Natural killer cell (primary cell): ENCODE results near the gene SST.

- PRO-cap, result bidirectional peak, plus-strand start at chr3:186931456, minus-strand start at chr3:186931293; bidirectional peak, plus-strand start at chr3:186932040, minus-strand start at chr3:186931767
These were observed 1.1 kb downstream of the ST6GAL1 start for GRCh38 chr3:186931155-186932183.

DNA sequence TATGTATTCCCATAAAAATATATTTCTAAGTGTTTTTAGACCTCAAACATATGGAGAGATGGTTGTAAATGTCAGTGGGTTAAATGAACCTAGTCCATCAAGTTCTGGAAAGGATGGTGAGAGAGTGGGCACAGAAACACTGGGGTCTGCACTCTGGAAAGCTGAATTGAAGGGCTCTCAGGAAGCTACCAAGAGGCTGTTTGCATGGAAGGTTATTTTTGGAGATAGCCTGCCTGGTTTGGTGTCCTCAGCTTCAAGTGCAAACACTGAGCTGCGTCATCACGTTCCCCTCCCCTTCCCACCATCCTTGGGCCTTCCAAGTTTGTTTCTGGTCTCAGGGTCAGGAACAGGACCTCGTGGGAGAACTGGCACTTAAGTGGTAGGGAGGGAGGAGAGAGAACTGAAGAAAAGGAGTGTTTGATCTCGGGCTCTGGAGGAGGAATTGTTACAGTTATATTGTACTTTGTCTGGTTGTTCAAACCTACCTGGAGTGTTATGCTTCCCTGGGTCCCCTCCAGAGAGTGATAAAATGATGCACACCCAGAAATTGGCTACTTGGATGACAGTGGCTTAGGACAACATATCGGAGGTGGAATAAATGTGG lies 10.6 kb downstream of the ST6GAL1 start:
- PRO-cap, result no peak

DNA sequence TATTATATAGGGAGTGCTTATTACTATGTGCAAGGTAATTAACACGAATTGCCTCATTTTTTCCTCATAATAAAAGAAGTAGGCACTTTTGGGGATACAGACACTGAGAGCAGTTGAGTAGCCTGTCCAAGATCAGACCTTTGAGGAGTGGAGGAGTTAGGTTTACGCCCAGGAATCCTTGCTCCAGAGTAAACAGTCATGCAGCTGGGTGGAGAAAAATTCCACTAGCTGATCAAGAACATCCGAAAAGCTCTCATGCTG lies 53.2 kb downstream of the ST6GAL1 start:
- PRO-cap, result no peak

- PRO-cap, result no peak
These were observed 96.5 kb downstream of the RPL39L start for GRCh38 chr3:187042685-187043292.

DNA sequence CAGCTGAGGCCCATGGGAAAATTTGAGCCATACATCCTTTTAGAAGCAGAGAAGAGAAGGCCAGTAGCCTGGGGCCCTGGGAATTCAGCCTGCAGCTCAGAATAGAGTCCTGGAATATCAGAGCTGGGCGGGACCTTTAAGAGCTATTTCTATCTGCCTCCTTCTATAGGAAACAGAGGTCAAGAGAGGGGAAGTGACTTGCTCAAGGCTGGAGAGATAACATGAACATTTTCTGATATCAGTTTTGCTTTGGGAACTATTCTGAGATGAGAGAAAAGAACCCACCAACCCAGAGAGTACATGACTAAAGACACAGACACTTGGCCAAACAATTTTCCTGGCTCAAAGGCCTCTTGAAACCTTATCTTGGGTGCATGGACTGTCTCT lies 26.1 kb downstream of the MASP1 start:
- PRO-cap, result no peak

DNA sequence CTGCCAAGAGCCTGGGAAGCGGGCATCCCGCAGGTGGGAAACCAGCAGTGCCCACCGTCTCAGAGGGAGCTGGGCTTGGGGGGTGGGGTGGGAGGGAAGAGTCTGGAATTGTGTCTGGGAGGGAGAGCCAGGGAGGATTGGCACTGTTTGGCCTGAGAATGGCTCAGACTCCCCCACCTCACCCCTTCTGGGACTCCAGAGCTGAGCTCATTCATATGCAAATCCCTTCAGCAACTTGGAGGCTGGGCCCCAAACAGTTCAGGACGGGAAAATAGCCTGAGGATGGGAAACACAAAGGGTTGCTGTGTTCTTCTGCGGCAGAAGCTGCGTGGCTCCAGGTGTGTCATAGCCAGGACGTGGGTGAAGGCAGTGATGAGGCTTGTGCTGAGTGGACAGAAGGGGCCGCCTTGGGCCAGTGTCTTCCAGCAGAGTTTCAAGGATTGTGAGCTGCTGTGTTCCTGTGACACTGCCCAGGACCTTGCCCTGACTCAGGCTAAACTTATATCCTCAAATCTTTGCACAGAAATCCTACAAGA lies 16.6 kb downstream of the MASP1 start:
- PRO-cap, result no peak

DNA sequence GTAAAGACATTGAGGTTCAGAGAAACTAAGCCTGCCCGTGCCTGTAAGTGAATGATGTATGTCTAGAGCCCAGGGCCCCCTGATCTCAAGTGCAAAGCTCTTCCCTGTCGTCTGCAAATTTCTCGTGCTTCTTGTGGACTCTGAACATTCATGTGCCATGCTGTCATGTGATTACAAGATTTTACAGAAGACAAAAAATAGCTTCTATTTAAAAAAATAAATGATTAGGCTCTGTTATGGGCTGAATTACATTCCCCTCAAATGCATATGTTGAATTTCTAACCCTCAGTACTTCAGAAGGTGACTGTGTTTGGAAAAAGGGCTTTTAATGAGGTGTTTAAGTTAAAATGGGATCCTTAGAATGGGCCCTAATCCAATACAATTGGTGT lies 3.8 kb upstream of the MASP1 start:
- PRO-cap, result no peak

DNA sequence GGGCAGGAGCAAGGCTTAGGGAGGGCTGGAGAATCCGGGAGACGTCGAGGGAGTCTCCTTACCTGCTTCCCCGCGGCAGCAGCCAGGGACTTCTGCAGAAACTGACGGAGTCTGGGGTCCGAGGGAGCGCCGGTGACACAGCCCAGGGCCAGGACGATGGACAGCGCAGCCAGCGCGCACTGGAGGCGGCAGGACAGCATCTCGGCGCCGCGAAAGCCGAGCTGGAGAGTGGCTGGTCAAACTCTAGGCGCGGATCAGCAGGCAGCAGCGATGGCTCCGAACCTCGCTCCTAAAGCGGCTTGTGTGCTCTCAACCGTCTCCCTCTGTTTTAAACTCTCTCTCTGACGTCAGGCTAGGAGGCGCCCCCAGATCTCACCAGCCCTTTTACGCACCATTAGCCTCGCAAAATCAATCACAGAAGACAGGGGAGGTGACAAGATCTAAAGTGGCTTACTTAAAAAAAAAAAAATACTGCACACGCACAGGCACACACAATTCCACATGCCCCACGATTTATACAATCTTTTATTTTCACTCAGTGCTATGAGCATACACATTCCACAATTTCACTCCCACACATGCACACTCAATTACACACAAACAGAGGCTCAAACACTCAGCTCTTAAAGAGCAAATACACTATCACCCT lies at the start of gene SST:
Gene SST (minus strand): TSS at position 303 of the 649 bp plus-strand sequence.
- PRO-cap, result no peak

- PRO-cap, result no peak
These were observed 3.5 kb downstream of the BCL6 start for GRCh38 chr3:187741817-187742041.

DNA sequence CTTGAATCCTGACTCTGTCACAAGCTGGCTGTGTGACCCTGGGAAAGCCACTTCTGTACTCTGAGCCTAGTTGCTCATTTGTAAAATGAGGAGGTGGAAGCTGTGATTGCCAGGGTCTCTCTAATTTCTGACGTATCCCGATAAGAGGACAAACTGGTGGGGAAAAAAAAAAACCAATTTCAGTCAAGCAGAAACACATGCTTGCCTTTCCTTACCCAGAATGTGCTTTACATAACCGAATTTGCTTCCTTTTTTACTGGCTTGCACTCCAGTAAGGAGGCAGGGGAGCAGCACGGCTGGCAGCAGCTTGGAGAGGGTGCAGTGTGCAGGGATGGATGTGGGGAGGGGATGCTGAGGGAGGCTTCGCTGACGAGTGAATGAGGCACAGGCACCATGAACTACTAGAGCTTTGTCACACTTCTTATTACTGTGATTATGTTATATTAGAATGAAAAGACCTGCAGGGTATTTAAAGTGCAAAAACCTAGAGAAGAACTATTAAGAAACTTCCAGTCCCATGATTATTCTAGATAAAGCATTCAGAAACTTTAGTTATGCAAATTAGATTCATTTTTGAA lies 186.8 kb upstream of the LPP start:
- PRO-cap, result no peak

- PRO-cap, result no peak
These were observed 902 bp downstream of the LPP start for GRCh38 chr3:188154703-188155414.

- PRO-cap, result no peak
These were observed 29.8 kb downstream of the LPP start for GRCh38 chr3:188183675-188184173.

- PRO-cap, result no peak
These were observed 38.0 kb downstream of the LPP start for GRCh38 chr3:188191787-188192550.

GRCh38 chr3:188220158-188221608 lies 66.7 kb downstream of the LPP start:
- PRO-cap, result no peak

- PRO-cap, result no peak
These were observed 79.1 kb downstream of the LPP start for GRCh38 chr3:188233011-188233512.

GRCh38 chr3:188264037-188265240 lies 110.5 kb downstream of the LPP start:
- PRO-cap, result no peak

- PRO-cap, result no peak
These were observed 112.1 kb downstream of the LPP start for GRCh38 chr3:188265969-188266643.

- PRO-cap, result no peak
These were observed 112.9 kb downstream of the LPP start for GRCh38 chr3:188266644-188267543.

DNA sequence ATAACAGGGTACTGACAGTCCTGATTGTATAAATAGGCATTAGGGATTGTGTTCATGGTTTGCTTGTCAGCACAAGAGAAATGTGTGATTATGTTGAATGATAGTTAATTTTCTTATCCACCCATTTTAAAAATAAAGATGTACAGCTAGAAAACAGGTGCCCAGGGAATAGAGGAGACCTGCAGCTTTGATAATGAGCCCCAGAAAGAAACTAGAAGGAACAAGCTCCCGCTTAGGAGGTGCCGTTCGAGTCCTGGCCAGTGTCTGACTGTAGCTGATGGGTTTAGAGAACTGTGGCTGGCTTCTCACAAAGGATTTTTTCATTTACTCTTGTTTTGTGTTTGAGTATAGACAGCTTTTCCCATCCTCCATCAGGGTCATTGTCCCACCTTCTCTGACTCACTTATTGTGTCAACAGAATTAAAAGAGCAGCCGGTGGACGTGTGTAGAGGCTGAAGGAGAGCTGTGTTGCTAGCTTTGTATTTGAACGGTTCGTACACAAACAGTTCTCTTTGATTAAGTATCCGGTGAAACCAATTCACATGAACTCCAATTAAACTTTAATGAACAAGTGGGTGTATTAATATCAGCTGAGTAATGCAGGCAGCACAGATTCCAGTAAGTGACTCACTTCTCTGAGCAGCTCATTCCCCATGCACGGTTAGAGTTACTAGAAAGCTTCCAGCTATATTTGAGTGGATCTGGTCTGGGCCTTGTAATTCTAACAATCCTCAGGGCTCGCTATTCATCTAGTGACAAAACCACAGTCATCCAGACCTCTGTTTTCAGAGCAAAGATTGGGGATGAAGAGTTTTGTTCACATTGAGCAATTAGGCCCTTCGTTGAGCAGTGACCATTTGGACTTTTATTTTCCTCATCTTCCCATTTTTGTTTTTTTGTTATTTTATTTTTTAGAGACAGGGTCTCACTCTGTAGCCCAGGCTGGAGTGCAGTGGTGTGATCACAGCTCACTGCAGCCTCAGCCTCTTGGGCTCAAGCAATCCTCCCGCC lies 141.0 kb downstream of the LPP start:
- PRO-cap, result no peak

DNA sequence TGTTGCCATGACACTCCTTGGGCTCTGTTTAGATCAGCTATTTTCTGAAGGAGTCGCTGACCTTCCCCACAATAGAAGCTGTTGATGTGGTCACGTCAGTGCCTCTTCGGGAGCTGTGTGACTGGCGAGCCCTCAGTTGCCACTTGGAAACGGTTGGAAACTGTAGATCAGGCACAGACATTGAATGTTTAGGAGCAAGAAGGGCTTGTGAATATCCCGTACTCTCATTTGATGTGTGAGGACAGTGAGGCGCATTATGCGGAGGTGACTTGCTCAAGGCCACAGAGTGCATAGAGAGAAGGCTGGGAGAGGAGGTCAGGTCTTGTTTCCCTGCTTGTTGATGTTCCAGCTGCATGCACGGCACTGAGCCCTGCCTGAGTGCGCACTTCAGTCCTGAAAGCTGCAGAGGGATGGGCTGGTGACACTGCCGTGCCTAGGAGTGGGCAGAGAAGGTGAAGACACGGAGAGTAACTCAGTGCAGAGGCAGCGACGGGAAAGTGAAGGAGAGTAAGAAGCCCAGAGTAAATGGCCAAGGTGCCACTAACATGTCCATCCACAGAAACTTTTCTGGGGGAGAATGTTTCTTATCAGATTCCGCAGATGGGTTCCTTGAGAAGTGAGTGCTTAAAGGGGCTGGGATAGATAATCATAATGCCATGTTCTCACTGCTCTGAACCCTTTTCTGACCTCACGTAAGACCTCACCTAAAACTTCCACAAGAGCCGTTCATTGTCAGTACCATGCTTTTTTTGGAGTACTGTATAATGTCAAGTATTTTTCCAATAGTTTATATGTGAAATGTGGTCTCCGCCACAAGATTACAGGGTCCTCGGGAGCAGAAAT lies 198.6 kb downstream of the LPP start:
- PRO-cap, result no peak